A375 (cell line): ENCODE measurements around a stretch of chr20.

- RAMPAGE, long total RNA, result no peak
Observed at GRCh38 chr20:47274323-47275074, 82.0 kb downstream of the ZMYND8 start.

DNA sequence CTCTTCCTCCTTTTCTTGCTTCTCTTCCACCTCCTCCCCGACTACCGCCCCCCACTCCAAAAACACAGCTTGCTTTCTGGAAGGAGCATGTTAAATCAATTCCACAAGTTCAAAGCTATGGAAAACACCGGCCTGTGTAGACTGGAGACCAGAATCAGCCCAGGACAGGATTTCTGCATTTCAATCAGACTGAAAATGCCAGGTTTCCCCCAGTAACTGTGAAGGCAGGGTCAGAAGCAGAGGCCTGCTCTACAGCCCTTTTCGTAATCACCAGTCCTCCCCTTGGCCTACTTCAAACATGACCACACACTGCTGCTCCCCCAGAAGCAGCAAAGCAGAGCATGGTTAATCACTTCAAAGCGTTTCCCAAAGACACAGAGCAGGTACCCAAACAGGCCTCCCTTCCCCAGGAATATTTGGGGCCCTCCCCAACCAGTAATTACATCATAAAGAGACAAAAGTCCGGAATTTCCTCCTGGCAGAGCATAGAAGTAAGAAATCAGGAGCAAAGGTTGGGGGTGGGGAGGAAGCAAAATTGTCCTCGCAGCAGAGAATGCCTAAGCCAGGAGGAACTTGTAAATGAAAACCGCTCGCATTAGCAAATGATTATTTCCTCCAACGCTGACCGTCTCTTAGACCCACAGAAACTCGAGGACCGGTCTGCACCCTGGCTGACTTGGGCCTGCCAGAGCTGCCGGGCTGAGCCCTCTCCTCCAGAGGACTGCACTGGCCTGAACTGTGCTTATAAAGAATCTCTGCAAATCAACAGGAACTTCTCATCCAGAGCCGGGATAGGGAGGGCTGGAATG lies 38.3 kb downstream of the ZMYND8 start:
- RAMPAGE, long total RNA, result no peak

- RAMPAGE, long total RNA, result no peak
Observed at GRCh38 chr20:47354109-47354710, 2.3 kb downstream of the ZMYND8 start.

DNA sequence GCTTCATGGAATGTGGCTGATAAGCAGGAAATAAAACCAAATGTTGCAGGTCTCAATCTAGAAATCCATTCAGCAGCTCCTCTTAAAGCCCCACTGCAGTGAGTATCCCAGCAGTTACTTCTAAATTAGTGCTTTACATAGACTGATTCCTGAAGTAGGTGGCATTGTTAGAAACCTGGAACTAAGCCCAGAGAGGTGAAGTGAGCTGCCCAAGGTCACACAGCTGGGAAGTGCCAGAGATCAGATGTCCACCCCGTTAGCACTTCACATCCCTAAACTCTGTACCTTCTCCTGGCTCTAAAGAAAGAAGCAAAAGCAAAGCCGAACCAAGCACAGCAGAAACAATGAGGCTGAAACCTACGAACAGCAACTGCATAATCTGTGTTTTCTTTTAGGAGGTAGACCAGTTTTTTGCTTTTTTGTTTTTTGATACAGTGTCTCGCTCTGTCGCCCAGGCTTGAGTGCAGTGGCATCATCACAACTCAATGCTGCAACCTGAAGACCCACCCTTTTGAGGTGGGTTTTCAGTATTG lies 3.0 kb upstream of the ZMYND8 start:
- RAMPAGE, long total RNA, result no peak

DNA sequence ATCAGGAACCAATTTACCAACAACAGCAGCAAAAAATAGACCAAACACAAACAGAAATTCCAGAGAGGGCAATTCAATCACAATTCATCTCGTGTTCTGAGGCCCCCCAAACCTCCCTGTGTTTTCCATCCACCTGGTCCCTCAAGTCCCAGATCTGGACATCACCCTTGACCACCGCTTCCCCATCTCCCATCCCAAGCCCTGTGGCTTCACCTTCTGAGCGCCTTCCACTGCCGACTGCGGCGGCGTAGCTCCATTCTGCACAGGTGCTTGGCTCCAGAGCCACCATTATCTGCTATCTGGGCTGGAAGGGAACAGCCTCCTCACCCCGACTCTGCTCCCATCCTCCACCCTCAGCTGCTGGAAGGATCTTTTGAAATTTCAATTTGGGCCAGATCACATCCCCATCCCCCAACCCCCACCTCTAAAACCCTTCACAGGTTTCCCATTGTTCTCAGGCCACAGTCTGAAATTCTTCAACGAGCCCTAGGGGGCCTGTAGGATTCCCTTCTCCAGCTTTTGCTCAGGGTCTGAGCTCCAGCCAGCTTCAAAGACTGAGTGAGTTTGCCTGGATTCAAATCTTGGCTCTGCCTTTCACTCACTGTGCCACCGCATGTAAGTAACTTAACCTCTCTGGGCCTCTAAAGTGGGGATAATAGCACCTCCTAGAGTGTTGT lies 12.5 kb upstream of the ZMYND8 start:
- RAMPAGE, long total RNA, result no peak

GRCh38 chr20:47521246-47521729 lies 19.6 kb downstream of the NCOA3 start:
- RAMPAGE, long total RNA, result no peak

DNA sequence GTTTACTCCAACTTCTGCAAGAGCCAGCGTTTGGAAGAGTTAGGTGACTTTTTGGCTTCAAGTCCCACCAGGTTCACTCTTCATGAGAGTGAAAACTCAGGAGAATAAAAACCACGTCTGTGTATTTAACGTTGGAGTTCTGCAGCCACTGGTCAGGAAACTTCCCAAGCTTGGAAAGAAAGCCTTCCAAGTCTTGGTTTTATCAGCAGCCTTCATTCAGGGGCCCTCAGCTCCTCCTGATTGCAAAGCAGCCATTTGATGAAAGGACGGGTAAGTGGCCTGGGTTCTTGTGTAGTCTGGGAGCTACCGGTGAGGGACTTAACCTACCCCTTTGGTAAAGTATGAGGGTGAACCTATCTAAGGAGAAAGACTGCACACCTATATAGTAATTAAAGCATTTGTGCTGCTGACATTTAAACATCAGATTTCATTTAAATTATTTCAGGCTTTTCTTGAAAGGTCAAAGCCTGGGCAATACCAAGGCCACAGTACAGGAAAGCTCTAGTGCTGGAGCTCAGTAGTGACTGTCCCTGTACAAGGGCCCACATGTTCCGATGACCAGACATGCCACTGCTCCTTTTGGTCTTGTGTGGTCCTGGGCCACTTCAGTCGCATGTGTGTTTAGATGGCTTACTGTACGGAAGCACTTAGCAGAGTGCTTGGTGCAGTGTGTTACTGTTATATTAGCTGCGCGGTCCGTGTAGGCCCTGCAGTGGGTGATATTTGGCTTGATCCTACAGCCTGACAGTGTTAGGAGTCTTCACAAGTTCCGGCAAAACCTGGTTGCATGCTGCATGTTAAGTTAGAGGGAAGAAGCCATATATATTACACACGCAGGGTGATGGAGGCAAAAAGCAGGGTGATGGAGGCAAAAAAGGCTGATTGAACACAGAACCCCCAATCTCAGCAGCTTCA lies 123.0 kb downstream of the SULF2 start:
- RAMPAGE, long total RNA, result no peak

GRCh38 chr20:47672010-47672680 lies 113.1 kb downstream of the SULF2 start:
- RAMPAGE, long total RNA, result no peak

DNA sequence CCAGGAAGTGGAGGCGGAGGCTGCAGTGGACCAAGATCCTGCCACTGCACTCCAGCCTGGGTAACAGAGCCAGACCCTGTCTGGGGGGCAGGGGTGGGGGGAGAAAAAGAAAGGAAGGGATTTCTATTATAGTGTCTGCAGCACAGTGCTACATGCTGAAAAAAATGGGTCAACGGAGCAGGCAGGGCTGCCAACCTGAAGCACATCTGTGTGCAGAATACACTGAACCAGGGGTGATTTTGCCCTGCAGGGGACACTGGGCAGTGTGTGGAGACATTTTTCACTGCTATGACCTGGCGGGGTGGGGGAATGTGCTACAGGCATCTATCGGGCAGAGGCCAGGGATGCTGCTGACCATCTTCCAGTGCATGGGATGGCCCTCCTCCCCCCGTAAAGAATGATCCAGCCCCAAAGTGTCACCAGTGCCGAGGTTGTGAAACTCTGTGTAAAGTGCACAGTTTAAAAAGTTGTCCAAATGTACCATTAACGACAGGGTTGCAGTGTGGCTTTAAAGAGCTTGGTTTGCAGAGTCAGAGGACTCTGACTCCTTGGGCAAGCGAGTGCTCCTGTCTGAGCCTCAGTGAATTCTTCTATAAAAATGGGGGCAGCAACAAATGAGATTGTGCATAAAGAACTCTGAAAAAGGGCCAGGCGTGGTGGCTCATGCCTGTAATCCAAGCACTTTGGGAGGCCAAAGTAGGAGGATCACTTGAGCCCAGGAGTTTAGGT lies 72.2 kb downstream of the SULF2 start:
- RAMPAGE, long total RNA, result no peak

DNA sequence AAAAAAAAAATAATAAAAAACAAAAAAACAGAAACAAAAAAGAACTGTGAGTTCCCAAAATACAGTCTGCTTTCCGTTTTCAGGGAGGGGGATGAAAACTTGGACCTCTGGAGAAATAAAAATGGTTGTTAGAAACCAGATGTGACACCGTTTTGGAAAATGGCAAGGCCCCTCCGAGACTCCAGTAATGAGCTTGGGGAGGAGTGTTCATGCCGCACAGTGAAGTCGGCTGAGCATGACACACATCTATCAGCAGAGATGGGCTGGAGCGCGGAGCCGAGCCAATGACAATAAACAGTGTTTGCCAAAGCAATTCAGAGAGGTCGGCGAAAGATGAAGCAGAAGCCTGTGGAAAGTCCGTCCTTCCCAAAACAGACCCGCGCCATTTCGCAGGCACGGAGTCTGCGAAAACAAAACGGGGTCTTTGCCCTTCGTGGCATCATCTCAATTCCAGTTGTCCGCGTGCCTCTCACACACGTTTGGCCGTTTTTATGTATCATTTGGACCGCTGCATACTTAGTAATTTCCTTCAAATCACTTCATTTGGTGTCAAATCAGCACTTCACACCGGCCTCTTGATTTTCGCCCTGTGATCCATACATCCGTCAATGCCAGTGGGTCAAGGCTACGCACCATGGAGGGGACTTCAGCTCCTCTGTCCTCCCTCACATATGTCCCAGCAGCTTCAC lies 71.4 kb downstream of the SULF2 start:
- RAMPAGE, long total RNA, result no peak

GRCh38 chr20:47785838-47786962 lies 919 bp upstream of the SULF2 start:
- RAMPAGE, long total RNA, result no peak

DNA sequence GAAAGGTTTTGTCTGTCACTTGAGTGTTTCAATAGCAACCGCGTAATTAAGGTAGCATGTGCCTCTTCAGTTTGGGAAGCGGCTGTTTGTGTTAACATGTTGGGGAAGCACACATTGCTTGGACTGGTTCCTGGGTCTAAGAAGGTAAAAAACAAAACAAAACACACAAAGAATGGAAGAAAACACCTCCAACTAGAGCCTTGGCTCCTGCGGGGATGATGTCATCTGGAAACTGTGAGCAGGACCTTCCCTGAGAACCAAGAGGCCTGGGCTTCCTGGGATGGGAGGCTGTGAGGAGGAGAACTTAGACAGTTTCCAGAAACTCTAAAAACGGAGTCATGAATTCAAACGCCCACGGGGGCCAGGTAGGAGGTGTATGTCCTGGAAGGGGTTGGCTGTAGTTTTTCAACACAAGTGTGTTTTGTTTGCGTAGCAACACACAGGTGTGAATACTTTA lies 72.9 kb upstream of the SULF2 start:
- RAMPAGE, long total RNA, result no peak

GRCh38 chr20:47950461-47951119 lies 165.3 kb upstream of the SULF2 start:
- RAMPAGE, long total RNA, result no peak

DNA sequence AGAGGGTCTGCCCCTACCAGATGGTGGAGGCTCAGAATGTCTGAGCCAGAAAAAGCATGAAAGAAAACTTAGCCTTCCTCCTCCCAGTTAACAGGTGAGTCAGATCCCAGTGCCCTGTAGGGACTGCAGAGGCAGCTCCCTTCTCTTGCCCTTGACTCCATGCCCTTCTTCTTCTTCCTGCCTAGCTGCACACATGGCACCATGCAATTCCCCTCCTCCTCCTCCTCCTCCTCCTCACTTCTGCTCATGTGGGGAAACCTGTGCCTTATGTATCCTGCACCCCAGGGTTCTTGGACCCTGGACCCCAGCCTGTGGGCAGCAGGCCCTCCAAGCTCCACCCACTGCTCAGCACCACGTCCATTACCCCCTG lies 410.1 kb upstream of the SULF2 start:
- RAMPAGE, long total RNA, result no peak

DNA sequence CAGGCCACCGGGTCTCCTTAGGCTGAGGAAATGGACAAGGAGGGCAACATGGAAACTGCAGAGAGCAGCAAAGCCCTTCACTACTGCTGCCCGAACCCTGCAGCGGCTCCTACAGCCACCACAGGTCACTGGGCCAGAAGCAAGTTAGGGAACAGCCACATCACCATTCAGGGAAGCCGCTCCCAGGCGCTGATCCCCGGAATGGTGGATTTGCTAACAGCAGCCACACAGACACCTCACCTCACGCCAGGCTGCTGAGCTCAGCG lies 453.9 kb downstream of the PREX1 start:
- RAMPAGE, long total RNA, result no peak

DNA sequence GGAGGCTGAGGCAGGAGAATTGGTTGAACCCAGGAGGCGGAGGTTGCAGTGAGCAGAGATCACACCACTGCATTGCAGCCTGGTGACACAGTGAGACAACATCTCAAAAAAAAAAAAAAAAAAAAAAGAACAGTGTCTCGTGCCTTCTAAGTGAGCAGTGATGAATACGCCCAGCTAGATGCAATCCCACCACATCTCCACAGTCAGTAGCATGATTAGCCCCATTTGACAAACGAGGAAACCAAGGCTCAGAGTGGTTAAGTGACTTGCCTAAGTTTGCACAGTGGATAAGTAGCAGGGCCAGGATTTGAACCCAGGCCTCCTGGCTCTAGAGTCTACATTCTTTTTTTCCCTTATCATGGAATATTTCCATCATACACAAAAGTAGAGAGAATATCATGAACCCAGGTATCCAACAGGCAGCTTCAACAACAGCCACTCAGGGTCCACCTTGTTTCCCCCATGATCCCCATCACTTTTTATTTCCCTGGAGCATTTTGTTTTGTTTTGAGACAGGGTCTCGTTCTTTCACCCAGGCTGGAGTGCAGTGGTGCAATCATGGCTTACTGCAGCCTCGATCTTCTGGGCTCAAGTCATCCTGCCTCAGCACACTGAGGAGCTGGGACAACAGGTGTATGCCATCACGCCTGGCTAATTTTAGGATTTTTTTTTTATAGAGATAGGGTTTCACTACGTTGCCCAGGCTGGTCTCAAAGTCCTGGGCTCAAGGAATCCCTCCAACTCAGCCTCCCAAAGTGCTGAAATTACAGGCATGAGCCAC lies 180.2 kb downstream of the PREX1 start:
- RAMPAGE, long total RNA, result no peak

DNA sequence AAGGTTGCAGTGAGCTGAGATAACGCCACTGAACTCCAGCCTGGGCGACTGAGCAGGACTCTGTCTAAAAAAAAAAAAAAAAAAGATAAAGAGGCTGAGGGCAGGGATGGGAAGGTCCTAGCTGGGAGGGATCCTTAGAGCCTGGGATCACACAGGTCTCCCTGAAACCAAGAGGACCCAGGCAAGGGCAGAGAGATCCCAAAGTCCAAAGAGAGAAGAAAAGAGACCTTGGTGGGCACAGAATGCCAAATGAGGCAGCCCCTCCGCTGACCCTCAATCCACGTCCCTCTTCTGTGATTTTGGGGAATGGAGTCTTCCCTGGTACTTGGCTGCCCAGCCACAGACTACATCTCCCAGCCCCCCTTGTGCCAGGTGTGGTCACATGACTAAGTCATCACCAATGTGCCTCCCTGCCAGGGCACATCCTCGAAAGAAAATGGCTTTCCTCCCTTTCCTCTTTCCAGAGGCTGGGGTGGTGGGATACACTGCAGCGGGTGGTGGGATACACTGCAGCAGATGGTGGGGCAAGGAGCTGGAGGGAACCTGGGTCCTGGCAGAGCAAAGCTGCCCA lies 125.6 kb downstream of the PREX1 start:
- RAMPAGE, long total RNA, result no peak

DNA sequence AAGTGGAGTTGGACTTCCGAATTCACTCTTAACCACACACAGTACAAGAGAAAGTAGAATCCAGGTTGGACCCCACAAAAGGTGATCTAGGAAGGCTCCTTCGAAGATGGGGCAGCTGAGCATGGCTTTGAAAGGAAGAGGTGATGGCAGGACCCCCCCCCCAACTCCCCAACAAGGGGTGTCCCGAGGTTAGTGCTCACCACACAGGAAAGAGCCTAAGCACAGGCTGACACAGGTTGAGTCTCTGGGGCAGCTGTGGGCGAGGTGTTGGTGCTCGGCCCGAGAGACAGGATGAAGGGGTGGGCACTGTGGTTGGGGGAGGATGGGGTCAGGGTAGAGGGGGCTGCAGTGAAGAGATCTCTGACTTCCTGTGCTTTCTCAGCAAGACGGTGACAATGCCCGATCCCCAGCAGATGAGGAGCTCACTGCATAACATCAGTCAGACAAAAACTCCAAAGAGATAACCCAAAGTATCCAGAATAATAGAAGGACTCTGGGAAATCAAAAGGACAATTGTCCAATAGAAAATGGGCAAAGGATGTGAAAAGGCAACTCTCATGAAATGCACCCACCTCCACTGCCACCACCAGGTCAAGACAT lies 108.5 kb downstream of the PREX1 start:
- RAMPAGE, long total RNA, result no peak

GRCh38 chr20:48736389-48737076 lies 91.3 kb downstream of the PREX1 start:
- RAMPAGE, long total RNA, result no peak

- RAMPAGE, long total RNA, result no peak
Observed at GRCh38 chr20:48737283-48738136, 90.3 kb downstream of the PREX1 start.